Colon Carcinoma Metastatic in the Lung (tissue), 2 donors: ENCODE measurements around a stretch of chr7.

DNA sequence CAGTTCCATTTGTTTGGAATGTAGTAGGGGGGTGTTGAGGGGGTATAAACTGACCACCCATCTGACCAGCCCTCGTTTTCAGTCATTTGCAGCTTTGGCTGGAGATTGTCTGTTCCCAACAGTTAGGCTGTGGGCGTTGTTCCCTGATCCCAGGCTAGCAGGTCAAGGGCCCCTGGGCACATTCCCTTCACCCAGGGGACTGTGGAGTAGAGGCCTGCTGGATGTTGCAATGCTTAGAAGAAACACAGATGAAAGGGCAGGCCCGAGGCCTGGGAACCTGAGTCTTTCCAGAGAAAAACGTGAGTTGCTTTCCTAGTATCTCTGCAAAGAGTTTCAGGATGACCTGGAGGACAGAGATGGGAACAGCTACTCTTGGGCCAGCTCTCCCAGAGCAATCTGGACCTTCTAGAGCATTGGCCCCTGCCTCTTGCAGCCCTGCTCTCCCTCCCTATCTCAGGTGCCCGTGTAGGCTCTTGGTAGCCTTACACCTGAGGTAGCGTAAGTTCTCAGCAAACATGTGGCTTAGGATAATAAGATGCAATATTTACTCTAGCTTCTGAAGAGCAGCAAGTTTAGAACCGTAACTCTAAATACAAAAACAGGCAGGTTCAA lies 99.3 kb upstream of the EFCAB10 start:
- PRO-cap, 2 experiments, result no peak in any of the 2 experiments

DNA sequence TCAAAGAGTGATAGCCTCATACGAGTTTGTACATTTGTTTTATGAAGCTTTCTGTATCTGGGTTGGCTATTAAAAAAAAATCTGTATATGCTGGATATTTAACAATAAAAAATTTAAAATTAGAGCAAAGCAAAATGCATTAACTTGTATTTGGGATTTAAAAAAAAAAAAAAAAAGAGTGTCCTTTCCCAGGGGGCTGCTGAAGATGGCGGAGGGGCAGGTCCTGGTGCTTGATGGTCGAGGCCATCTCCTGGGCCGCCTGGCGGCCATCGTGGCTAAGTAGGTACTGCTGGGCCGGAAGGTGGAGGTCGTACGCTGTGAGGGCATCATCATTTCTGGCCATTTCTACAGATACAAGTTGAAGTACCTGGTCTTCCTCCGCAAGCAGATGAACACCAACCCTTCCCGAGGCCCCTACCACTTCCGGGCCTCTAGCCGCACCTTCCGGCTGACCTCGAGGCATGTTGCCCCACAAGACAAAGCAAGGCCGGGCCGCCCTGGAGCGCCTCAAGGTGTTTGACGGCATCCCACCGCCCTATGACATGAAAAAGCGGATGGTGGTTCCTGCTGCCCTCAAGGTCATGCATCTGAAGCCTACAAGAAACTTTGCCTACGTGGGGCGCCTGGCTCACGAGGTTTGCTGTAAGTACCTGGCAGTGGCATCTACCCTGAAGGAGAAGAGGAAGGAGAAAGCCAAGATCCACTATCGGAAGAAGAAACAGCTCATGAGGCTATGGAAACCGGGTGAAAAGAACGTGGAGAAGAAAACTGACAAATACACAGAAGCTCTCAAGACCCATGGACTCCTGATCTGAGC lies 56.9 kb downstream of the ATXN7L1 start:
- PRO-cap, 2 experiments, result no peak in any of the 2 experiments

GRCh38 chr7:105849128-105850037 lies 27.0 kb downstream of the ATXN7L1 start:
- PRO-cap, 2 experiments, result peak in 1 of 2 experiments; most common minus-strand start chr7:105849505 (in 1)

GRCh38 chr7:106057964-106059238 lies 53.7 kb downstream of the SYPL1 start:
- PRO-cap, 2 experiments, result no peak in any of the 2 experiments

DNA sequence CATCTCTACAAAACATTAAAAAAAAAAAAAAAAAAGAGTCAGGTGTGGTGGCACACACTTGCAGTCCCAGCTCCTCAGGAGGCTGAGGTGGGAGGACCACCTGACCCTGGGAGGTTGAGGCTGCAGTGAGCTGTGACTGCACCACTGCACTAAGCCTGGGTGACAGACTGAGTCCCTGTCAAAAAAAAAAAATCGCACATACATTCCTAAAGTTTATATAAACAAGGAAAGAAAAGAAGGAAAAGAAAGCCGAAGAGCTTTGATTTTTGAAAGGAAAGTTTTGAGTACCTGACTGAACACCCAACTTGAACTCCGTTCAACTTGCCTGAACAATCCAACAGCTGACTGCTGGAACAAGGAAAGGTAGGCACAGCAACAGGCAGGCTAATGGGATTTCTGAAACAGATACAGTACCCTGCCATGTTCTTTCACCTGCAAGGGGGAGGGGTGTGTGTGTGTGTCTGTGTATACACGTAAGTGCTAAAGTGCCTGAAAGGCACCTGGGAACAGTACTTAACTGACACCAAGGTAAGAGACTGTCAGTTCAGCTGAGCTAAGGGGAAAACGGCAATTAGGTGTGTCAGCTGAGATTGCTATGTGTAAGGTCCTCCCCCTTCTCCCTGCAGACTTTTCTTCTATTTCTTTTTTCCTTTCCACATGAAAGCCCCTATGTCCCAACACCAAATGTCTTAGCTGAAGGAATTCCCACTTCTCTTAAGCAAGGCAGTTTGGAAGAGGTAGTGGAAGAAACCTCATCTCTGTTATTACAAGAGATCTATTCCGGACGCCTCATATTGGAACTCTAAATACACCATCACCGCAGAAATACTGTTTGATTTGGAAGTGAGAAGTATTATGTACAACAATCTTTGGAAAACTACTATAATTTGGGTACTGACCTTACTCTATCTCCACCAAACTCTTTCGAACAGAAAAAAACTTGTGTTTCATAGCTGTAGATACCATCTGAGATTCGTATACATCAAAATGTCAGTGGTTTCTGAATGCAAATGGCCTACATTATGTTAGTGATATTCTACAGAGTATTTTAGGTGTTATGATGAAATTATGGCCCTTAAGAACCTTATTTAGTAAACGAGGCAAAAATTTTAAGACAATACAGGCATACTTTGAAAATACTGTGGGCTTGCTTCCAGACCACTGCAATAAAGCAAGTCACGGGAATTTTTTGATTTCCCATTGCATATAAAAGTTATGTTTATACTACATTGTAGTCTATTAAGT lies 26.9 kb downstream of the NAMPT start:
- PRO-cap, 2 experiments, result peak in 2 of 2 experiments; most common minus-strand start position 626 of the sequence (in 1)

GRCh38 chr7:106262729-106263430 lies 21.9 kb downstream of the NAMPT start:
- PRO-cap, 2 experiments, result no peak in any of the 2 experiments

- PRO-cap, 2 experiments, result no peak in any of the 2 experiments
Measured at GRCh38 chr7:106277360-106277784, 7.4 kb downstream of the NAMPT start.

- PRO-cap, 2 experiments, result no peak in any of the 2 experiments
Measured at GRCh38 chr7:106281773-106282076, 3.1 kb downstream of the NAMPT start.

- PRO-cap, 2 experiments, result no peak in any of the 2 experiments
Measured at GRCh38 chr7:106287713-106288051, 2.9 kb upstream of the NAMPT start.

GRCh38 chr7:106484475-106484846 lies 176.5 kb downstream of the CCDC71L start:
- PRO-cap, 2 experiments, result no peak in any of the 2 experiments

DNA sequence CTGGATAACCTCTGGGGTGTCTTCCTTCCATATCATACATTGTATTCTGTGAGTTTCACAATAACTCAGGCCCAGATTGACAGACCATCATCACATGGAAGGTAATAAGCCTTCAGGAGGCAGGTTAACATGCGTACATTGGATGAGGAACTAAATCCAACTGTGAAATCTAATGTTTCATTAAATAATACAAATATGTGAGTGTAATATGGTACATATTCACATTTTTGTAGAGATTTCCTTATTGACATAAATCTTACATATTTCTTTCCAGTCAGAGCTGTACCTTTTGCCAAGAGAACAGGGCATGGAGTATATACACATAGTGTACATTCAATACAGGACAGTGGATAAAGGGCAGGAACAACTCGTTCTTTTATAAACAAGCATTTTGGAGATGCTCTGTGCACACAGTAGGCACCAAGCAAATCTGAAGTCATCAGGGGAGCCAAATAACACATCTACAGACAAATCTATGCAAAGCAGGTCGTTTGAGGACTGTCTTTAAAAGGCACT lies 26.2 kb downstream of the PIK3CG start:
- PRO-cap, 2 experiments, result no peak in any of the 2 experiments

DNA sequence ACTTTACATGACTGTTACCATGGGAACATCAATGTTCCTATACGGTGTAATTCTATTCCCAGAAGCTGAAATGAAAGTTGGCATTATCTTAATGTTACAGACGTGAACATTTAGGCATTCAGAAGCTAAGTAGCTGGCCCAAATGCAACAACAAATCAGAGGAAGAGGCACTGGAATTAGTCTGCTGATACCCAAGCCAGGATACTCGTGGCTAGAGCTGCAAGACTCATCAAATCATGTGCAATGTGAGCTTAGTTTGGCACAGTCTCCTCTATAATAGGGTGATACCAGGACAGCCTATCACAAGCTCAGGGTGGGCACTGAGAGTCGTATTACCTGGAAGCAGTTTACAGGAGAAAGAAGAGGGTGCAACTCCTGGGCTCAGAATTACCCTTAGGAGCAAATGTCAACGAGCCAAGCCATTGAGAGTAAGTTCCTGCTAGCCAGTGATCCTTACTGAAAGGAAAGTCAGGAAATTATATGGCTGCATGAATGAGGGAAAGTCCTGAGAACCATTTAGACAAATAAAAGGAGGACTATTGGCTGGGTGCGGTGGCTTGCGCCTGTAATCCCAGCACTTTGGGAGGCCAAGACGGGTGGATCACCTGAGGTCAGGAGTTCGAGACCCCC lies 29.8 kb upstream of the PRKAR2B start:
- PRO-cap, 2 experiments, result no peak in any of the 2 experiments

DNA sequence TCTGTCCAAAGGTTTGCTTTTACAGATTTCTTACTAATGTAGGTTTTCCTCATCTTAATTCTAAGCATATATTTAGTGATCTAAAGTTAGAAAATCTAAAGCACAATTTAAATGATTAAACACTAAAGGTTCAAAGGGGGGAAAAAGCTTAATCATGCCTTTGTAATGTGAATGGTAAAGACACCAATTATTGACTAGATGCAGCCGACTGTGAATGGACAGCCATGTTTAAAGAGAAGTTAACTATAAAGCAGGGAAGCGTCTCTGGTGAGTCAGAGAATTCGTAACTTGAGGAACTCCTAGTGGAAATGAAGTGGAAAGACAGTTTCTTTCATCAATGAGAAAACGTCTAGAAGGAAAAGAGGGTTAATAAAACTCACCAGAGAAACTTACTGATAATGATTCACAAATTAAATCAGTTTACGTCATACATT lies 1.2 kb upstream of the HBP1 start:
- PRO-cap, 2 experiments, result peak in 1 of 2 experiments; most common plus-strand start position 242 of the sequence (in 1); most common minus-strand start position 216 of the sequence (in 1)

- PRO-cap, 2 experiments, result no peak in any of the 2 experiments
Measured at GRCh38 chr7:107452184-107452960, 17.5 kb upstream of the GPR22 start.

DNA sequence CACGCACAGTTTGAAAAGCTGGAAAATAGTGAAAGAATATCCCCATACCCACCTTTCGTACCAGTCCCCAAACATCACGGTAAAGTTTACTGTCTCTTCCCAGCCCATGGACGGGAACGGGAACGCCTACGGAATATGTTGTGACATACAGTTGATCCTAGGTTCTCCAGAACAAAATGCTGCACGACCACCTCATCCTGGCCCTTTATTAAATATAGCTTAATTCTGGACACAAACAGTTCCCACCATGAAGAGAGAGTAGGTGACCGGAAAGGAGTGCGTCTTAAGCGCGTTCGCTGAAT lies 462 bp upstream of the BCAP29 start:
- PRO-cap, 2 experiments, result no peak in any of the 2 experiments

DNA sequence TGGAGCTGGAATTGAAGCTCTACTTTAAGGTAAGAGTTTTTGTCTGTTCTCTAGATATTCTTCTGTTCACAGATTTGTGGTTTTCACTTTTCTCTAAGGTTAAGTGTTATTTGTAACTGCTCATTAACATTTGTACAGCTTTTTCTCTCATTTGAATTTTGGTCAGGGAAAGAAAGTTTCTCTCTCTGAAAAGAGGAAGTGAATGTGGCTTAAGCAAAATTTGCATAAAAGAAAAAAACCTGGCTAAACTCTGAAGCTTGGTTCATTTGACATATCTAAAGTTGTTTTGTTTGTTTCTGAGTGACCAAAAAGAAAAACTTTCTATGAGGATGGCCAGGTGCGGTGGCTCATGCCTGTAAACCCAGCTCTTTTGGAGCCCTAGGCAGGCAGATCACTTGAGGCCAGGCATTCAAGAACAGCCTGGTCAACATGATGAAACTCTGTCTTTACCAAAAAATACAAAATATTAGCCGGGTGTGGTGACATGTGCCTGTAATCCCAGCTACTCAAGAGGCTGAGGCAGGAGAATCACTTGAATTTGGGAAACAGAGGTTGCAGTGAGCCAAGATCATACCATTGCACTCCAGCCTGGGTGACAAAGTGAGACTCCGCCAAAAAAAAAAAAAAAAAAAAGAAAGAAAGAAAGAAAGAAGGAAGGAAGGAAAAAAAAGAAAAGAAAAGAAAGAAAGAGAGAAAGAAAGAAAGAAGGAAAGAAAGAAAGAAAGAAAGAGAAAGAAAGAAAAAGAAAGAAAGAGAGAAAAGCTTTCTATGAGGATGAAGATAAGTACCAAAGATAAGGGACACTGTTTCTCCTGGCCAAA lies 21.8 kb upstream of the SLC26A4 start:
- PRO-cap, 2 experiments, result no peak in any of the 2 experiments

DNA sequence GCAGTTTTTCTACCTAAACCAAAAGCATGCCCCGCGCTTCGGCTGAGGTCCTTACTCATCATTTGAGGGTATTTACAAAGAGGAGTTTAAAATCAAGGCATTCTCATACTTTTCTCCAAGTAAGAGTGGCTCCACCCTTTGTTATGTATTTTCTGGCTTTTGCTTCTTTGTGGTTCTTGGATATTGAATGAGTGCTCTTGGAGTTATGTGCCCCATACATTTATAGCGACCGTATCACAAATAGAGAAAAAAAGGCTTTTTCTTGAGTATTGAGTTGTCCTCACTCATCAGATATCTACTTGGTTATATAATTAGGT lies 735 bp downstream of the CBLL1 start:
- PRO-cap, 2 experiments, result no peak in any of the 2 experiments

- PRO-cap, 2 experiments, result no peak in any of the 2 experiments
Measured at GRCh38 chr7:107938435-107939268, 47.7 kb downstream of the DLD start.

- PRO-cap, 2 experiments, result no peak in any of the 2 experiments
Measured at GRCh38 chr7:107999373-108000197, 3.4 kb downstream of the LAMB1 start.

- PRO-cap, 2 experiments, result peak in 2 of 2 experiments; most common plus-strand start chr7:108525476 (in 1); most common minus-strand start chr7:108525786 (in 1)
Measured at GRCh38 chr7:108525129-108525980, 580 bp downstream of the PNPLA8 start.